Hepatocyte (in vitro differentiated cells and primary cell): ENCODE data around the gene RLBP1.

DNA sequence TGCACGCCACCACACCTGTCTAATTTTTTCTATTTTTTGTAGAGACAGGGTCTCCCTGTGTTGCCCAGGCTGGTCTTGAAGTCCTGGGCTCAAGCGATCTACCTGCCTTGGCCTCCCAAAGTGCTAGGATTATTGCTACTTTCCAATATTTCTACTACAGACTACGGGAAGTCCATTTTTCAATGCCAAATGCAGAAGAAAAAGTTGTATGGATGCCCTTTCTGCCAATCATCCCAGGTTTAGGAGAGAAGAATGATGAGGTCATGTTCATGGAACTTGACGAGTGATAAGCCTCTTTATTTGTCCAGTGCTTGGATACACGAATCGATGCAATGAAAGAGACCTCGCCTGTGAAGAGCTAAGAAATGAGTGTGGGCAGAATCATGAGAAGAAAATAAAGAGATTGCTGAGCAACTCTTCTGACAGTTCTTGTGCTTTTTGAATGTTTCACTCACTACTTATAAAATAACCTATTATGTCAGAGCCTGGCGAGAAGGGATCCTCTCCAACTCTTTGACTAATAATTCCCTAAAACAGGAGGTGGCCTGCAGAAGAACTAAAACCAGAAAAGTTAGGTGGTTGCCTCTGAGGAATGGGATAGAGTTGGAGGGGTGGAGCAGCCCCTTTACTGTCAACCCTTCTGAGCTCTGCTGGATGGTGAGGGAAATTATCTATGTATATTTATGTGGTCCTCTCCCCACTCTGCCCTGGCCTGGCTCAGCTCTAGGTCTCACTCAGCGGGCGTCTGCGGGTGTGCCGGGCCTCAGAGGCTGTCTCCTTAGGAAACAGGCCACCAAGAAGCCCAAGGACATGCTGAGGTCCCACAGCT, 888 bp upstream of the SLC28A1 start:
- RAMPAGE, long total RNA = no peak
- RRBS = 58% methylated on average over 1 of the region's 12 CpGs

- RAMPAGE, long total RNA = no peak
- RRBS = no CpG with 5 or more reads among the region's 3 CpGs
Observed at GRCh38 chr15:84915628-84915923, 31.1 kb downstream of the SLC28A1 start.

DNA sequence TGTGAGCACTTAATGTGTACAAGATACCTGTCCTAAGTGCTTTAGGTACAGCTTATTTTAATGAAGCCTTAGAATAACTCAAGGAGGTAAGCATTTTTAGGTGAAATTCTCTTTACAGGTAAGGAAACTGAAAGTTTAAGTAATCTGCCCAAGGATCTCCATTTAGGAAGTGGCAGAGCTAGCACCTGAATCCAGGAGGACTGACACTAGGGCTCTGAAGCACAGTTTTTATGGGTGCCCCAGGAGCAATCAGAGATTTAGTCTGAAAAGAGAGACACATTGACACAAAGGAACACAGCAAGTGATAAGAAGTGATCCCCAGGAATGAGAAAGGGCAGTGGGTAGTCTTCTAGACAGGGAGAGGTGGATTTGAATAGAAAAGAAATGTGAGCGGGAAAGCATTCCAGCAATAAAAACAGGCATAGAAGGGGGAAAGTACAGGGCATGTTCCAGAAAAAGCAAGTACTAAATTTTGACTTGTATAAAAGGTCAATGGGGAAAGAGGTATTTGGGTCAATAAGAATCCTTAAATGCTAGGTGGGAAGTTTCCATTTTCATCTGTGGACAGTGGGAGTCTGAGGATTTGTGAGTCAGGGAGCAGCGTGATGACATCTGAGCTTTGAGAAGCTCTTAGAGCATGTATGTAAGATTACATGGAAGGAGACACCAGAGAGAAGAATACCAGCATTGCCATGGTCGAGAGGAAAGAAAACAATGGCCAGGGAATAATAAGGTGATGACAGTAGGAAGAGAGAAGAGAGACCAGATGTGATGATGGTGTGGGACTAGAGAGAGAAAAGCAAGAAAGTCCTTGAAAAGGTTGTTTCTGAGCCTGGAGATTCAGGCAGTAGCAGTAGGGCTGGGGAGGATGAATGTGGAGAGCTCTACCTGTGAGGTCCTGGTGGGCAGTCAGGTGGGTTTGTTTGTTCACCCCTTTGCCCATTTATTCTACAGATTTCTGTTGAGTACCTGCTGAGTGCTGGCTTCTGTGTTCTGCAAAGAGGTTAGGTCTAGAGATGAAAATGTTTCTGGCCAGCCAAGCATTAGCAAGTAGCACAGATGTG, 119.7 kb downstream of the PDE8A start:
- RAMPAGE, long total RNA = no peak
- RRBS = no CpG with 5 or more reads among the region's 3 CpGs

- RAMPAGE, long total RNA = no peak
- RRBS = no CpG with 5 or more reads among the region's 4 CpGs
Observed at GRCh38 chr15:85380083-85380231, 446 bp upstream of the AKAP13 start.

DNA sequence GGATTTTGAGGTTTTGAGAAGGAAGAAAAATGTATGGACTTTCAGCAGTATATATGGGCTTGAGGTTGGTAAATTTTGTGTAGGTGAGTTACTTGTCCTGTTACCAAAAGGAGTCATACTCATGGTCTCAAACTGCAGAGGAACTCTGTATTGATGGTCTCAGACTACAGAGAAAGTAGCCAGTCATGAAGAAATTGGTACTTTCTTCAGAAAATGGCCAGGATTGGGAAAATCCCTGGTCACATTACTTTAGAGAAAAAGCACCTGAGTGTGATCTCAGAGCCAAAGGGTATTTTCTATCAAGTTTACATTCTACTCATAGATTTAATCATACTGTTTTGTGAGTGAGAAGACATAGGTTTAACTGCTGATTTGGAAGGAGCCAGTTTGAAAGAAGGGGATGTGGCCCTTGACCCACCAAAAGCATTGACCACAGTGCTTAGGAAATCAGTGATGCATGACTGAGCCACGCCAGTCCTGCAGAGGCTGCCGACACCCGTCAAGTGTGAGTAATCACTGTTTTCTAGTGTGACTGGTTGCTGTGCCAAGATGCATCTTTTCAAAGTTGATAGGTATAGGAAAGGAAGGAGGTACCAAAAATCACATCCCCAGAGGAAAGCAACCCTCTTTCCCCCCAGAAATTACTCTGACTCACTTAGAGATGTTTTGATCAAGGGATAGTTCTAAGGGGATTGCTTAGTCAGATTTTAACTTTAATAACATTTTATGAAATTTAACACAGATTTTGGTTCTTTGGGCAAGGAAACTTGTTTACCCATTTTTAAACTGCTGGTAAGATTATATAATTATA, 203.6 kb downstream of the AKAP13 start:
- RAMPAGE, long total RNA = no peak
- RRBS = no CpG with 5 or more reads among the region's 3 CpGs

DNA sequence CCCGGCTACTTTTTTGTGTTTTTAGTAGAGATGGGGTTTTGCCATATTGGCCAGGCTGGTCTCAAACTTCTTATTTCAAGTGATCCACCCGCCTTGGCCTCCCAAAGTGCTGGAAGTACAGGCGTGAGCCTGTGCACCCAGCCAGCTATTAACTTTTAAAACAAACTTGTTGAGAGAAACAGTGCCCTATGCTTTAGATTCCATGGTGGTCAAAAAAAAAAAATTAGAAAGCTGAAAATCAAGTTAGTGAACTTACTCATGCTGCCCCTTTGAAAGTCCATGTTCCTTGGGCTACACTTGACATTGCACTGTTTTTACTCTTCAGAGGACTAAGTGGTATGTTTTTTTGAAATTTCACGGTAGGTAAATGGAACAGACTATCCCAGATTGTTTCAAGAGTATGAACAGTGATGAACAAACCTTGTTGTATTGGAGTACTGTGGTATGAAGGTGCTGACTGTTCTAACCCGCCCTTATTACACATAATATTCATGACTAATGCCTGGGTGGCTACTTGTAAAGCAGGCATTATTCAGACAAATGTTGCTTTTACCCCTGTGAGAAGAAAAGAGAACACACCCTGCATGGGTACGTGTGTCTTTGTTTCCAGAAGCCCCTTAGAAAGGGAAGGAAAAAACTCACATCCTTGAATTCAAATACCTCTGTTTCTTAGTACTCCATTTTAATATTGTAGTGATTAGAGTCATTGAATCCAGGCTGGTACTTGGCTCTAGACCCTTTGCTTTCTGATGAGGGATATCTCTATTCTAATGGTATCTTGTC, 206.7 kb downstream of the KLHL25 start:
- RAMPAGE, long total RNA = no peak
- RRBS = no CpG with 5 or more reads among the region's 6 CpGs

DNA sequence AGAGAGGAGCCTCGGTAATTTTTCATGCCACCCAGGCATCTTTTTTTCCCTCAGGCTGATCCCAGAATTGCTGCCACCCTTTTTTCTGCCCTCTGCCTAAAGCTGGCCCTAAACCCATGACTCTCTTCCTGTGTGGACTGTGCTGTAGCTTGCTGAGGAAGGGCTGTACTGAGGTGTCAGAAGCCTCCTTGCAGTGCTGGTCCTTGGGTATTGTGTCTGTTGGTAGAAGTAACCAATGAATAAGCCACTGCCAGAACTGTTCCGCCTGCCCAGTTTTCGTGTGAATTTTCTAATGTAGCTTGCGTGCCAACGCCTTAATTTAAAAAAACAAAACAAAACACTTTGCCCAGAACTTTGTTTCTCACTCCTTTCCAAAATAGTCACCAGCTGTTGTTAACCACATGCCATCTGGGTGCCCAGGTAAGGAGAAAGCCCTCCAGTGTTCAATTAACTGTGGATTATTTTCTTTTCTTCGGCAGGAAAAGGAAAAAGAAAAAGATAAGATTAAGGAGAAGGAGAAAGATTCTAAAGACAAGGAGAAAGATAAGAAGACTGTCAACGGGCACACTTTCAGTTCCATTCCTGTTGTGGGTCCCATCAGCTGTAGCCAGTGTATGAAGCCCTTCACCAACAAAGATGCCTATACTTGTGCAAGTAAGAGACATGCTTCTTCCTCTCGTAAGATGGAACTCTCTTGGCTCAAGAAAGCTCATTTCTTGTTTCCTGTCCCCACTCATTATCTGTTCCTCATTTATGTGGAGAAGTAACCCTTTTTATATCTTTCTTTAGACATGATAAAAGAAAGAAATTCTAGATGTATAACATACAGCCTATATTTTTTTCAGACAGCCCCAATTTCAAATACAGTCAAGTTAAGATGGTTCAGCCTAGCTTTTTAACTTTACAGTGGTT, 101.7 kb downstream of the KLHL25 start:
- RAMPAGE, long total RNA = no peak
- RRBS = no CpG with 5 or more reads among the region's 8 CpGs

GRCh38 chr15:85723839-85724831, 70.6 kb downstream of the KLHL25 start:
- RAMPAGE, long total RNA = no peak
- RRBS = no CpG with 5 or more reads among the region's 12 CpGs

DNA sequence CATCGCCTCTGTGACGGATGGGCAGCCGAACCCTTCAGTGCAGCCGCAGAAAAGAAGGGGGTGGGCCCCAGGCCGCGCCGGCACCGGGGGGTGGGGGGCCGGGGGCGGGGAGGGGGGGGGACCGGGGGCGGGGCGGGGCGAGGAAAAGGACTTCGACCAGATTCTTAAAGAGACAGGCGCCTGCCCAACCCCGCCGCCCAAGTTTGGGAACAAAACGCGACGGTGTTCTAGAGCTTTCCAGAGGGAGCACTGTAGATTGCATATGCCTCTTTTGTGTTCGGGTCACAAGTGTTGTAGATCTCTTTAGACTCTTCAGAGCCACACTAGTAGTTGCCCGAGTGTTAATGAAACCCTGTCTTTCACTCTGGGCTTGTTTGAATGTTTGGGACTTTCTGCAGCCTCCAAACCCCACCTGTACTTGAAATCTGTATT, 268 bp upstream of the KLHL25 start:
- RAMPAGE, long total RNA = no peak
- RRBS = 0% methylated on average over 5 of the region's 23 CpGs

GRCh38 chr15:86769005-86769378, 689.3 kb downstream of the AGBL1 start:
- RAMPAGE, long total RNA = no peak
- RRBS = no CpG with 5 or more reads among the region's 1 CpG

GRCh38 chr15:88246525-88247274, 9.8 kb downstream of the NTRK3 start:
- RAMPAGE, long total RNA = no peak
- RRBS = no CpG with 5 or more reads among the region's 23 CpGs

DNA sequence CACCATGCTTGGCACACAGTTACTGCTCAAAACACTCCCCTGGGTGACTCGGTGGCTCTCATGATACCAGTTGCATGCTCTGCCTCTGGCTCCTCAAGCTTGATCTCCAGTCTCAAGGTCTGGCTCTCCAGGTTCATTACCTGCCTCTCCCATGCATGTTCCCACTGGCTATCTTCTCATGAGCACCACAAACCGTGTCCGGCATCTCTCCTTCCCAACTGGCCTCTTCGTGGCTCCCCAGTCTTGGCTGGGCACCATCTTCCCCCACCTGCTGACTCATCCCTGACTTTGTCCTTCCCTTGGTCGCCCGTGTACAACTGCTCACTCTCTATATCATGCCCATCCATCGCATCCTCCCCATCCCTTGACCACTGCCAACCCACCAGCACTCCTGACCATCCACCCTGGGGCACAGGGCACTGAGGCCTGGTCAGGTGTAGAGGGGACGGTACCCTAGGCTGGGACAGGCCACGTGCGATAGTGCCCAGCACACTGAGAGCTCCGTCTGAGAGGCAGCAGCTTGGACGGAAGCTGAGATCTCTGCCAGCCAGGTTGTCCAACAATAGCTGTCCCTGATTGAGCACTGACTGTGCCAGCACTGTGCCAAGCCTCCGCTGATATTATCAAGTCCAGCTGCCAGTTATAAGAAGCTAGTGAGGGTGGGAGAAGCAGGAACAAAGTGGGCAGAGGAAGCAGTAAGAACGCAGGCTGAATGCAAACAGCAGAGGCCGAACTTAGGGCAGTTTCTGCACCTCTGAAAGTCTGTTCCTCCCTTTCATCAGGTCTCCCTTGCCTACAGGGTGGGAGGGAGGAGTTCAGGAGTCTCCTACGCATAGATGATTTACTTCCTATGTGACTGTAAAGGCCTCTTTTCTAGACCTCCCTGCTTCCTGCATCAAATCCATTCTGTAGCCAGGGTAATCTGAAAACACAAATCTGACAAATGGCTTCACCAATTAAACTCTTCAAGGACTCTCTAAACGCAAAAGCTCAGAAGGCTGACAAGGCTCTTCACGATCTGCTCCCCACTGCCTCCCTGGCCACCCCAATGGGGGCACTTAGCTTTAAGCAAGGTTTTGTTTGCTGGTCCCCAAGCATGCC, 29.6 kb downstream of the MRPS11 start:
- RAMPAGE, long total RNA = no peak
- RRBS = no CpG with 5 or more reads among the region's 18 CpGs

- RAMPAGE, long total RNA = no peak
- RRBS = 95% methylated on average over 3 of the region's 18 CpGs
Observed at GRCh38 chr15:88626256-88626915, 5.2 kb downstream of the AEN start.

DNA sequence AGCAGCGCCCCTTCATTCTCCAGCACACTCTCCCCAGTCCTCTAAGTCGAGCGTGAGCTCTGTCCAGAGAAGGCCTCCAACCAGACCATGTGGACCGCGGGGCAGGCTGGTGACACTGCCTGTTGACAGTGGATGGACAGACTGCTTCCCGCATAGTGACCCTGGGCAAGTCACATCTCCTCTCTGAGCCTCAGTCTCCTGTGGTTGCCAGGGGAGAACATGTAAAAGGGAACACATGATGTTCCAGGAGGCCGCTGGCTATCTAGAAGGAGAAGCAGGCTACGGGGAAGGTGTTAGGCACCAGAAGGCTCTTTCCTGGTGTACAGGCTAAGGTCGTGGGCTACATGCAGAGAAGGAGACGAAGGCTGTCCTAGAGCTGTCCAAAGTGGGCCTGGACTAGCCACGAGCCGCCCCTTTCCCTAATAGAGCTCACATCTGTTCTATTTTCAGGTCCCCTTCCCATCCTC, 11.0 kb downstream of the ISG20 start:
- RAMPAGE, long total RNA = no peak
- RRBS = no CpG with 5 or more reads among the region's 12 CpGs

DNA sequence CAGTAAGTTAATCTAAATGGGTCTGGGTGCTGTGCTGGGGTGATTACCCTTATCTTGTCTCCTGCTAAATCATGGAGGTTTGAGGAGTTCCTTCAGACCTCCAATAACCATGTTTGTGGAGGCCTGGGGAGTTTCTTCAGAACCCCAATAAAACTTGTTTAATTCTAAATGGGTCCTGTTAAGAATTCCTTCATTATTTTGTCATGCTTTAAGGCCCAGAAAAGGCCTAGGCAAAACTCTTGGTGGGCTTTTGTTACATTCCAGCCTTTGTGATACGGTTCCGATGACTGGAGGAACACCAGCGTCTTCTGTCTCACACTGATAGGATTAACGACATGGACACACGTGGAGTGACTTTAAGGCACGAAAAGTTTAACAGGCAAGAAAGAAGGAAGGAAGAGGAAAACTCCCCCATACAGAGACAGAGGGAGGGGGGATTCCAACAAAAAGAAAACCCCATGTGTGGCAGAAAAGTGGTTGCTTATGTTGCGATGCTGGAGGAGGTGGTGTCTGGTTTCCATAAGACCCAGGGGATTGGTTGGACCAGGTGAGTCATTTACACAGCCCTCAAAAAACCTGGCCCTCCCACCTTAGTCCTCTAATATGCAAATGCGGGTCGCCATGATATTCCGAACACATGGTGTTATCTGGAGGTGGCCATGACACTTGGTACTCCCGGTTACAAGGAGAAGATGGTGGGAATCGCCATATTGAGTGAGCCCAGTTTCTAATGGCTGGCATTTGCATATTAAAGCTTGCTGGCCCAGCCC, 72.6 kb upstream of the MFGE8 start:
- RAMPAGE, long total RNA = no peak
- RRBS = no CpG with 5 or more reads among the region's 12 CpGs

DNA sequence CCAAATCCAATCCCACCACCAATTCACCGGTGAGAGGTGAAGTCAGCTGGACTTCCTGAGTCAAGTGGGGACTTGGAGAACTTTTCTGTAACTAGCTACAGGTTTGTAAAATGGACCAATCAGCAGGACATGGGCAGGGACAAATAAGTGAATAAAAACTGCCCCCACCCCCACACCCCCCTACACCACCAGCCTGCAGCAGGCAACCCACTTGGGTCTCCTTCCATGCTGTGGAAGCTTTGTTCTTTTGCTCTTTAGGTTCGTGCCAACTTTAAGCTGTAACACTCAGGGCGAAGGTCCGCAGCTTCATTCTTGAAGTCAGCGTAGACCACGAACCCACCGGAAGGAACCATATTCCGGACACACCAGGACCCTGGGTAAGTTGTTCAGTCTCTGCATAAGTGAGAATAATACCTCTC, 80.8 kb upstream of the MFGE8 start:
- RAMPAGE, long total RNA = no peak
- RRBS = no CpG with 5 or more reads among the region's 8 CpGs

DNA sequence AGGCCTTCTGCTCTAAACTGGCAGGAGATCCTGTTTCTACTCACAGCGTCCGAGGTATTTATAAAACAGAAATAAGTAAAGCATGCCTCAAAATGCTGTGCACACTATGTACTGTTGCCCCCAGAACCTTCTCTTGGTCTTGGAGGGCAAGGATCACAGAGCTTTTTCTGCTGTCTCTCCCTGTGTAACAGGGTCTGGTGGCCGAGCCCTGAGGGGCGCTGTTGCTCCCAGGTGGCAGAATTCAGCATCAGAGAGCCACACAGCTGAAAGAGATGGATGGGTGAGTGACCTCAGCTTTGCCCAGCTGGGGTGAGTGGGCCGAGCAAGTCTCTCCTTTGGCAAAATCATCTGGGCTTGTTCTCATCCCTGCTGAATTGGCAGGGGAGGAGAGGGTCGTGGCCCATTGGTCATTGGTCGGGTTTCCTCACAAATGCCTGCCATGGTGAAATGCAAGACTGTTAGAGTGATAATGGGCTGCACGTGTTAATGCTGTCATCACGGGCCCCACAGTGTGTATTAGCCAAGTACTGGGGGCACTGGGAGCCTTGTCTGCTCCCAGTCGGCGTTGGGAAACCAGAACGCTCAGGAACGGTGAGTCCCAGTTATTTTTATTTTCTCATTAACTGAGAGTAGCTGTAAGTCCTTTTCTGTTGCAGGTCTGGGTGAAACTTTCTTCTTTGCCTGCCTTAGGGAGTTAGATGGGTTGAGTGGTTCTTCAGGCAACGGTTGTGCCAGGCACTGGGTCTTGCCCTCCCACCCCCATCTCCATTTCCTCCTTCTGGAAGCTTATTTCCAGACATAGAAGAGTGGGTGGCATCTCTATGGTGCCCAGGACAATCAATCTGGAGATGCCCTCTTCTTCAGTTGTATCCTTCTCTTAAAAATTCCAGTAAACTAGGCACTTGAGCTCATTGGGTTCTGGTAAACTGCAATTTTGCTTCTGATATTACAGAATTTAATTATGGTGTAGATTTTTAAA, 16.0 kb downstream of the ABHD2 start:
- RAMPAGE, long total RNA = no peak
- RRBS = no CpG with 5 or more reads among the region's 14 CpGs

DNA sequence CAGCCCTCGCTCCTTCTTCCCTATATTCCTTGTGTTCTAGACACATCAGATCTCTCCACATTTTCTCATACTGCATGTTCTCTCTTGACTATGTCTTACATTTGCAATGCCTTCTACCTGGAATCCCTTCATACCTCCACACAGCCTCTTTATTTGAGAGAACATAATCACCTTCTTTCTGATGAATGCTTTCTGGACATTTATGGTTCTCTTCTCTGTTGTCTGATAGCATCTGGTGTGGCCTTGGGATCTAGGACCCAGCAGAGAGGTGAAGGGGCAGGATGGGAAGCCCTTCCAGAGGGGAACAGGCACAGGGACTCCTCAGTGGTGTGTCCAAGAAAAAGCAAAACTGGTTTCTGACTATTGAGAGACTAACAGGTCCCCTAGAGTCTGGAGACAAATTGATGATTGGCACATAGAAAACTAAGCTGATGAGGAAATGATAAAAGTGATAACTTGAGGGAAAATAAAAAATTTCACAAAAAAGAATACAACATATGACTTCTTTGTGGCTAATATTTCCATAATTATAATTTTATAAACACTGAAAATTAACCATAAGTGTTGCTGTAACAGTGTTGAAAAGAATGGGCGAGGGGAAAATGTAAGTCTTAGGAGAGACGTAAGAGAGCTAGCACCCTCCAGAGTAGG, 43.1 kb downstream of the ABHD2 start:
- RAMPAGE, long total RNA = no peak
- RRBS = no CpG with 5 or more reads among the region's 3 CpGs

GRCh38 chr15:89167774-89168323, 53.5 kb downstream of the RLBP1 start:
- RAMPAGE, long total RNA = no peak
- RRBS = no CpG with 5 or more reads among the region's 7 CpGs

GRCh38 chr15:89221281-89222050, at the start of gene RLBP1:
Gene RLBP1, minus strand, starts transcription at chr15:89221579.
- RAMPAGE, long total RNA = no peak
- RRBS = 80% methylated on average over 2 of the region's 14 CpGs